PFSK-1 (cell line): ENCODE results near the genes WDR27 and FAM120B.

GRCh38 chr6:169627787-169628441 lies 73.9 kb downstream of the WDR27 start:
- RRBS, result no CpG with 5 or more reads among the region's 11 CpGs

- RRBS, result no CpG with 5 or more reads among the region's 8 CpGs
These were observed 12.7 kb downstream of the WDR27 start for GRCh38 chr6:169688984-169689677.

GRCh38 chr6:169701856-169702093 lies at the start of gene WDR27:
TSS of gene WDR27 (minus strand) at chr6:169702029.
- RRBS, result no CpG with 5 or more reads among the region's 27 CpGs

DNA sequence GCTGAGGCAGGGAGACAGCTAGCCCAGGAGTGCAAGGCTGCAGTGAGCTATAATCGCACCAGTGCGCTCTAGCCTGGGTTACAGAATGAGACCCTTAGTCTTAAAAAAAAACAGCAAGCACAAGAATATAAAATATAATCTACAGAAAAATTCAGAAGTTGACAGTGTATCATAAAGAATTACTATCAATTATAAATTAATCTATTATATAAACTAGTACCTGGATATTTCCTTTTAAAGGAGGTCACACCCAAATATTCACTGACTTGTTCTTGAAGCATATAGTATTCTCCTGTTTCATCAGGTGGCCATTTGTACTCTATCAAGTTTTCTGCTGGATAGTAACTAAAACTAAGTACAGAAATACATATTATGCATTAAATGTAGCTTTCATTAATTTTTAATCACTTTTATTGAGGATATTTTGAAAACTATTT lies 5.7 kb downstream of the PHF10 start:
- RRBS, result no CpG with 5 or more reads among the region's 2 CpGs

- RRBS, result no CpG with 5 or more reads among the region's 18 CpGs
These were observed 1.5 kb downstream of the PHF10 start for GRCh38 chr6:169722801-169723233.

- RRBS, result no CpG with 5 or more reads among the region's 12 CpGs
These were observed 153.6 kb downstream of the ERMARD start for GRCh38 chr6:169905056-169905412.

DNA sequence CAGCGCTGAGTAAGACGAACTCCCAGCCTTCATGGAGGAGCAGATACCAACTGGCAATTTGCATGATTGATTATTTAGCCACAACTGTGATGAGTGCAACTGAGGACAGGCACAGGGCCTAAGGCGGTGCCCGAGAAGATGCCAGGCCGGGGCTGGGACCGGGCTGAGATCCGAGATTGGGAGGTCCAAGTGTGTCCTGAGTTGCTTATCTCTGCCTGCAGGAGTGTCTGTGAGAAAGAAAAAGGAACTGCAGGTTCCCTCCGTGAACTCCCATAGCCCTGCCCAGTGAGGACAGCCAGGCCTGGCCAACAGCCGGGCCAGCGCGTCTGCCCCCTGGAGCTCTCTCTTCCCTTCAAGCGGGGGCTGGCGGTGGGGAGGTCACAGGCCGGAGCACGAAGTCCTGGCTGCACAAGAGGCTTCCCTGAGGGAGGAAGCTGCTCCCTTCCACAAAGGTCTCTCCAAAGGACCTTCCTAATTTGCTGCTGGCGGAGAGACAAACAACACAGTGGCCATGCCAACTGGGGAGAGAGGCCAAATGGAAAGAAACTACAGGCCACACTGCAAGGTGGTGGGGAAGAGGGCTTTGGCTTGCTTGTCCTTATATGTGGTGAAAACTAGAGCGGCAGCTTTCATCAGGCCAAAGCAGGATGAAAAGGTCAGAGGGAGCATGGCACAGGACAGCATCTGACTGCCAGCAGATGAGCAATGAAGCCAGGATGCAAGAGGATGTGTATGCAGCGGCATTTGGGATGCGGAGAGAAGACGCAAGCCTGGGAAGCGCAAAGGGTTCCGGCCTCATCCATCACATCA lies 259.8 kb downstream of the ERMARD start:
- RRBS, result no CpG with 5 or more reads among the region's 22 CpGs

GRCh38 chr6:170046054-170046568 lies 244.8 kb downstream of the DLL1 start:
- RRBS, result no CpG with 5 or more reads among the region's 23 CpGs

DNA sequence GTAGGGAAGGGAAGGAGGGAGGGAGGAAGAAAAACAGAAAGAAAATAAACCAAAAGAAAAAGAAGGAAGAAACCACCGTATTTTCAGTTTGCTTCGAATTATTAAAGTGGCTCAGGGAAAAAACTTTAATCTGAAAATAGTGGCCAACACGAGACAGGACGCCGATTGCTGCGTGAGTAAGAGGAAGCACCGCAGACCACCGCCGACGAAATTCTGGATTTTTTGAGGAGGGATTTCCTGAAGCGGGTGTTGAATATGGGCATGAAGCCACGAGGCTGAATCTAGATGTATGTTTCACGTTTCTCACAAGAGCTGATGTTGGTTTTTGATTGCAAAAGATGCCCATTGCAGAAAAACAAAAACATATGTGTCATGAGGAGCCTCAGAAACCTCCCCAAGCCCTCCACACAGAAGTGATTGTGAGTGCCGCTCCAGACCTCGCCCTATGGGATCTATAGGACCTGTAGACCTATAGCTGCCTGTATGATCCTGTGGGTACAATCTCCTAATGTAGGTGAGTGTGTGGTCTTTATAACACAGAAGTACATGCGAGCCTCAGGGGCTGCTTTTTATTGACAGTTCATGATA lies 244.1 kb downstream of the DLL1 start:
- RRBS, result no CpG with 5 or more reads among the region's 16 CpGs

- RRBS, result 43% methylated on average over 8 of the region's 35 CpGs
These were observed 210.0 kb downstream of the DLL1 start for GRCh38 chr6:170080716-170081512.

DNA sequence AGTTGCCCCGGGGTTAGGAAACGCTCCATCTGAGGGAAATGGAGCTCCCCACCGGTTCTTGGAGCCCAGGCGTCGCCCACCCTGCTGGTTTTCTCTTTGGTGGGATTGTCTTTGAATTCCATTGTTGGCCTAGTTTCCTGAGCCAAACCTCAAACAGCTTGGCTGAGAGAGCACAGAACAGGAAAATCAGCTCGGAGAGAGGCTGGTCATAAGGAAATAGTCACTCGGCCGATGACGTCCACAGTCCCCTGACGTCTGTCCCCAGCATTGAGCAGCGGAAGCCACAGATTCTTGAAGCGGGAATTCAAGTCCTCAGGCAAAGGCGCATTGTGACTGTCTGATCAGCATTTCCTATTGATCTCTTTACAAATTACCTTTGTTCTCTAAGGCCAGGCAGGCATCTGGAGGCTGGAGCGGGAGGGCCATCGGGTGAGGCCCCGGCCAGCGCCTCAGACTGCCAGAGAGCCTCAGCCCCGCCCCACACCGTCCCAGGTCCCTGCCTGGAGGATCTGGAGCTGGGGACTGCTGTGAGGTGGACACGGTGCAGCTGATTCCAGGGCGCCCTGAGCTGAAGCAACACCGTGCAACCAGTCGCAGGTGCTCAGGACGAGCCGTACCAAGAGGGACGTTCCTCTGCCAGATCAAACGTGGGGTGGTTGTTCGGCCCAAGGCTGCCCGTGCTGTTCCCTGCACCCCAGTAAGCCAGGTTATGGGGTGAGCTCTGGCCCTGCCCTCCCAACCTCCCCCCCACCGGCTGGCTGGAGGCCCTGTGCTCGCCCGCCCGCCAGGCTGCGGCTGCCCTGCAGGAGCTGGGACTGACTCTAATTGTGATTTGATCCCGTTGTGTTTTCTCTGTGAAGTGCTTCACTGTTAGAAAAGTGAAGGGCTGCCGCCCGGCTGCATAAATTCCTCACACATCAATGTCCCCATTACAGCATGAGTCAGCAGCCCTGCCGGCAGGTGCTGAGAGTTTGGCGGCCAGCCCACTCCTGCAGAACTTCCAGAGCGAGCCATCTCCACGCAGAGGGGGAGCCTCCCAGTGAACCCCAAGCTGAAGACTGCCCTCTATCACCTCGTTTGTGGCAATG lies 138.3 kb downstream of the DLL1 start:
- RRBS, result 15% methylated on average over 3 of the region's 42 CpGs

DNA sequence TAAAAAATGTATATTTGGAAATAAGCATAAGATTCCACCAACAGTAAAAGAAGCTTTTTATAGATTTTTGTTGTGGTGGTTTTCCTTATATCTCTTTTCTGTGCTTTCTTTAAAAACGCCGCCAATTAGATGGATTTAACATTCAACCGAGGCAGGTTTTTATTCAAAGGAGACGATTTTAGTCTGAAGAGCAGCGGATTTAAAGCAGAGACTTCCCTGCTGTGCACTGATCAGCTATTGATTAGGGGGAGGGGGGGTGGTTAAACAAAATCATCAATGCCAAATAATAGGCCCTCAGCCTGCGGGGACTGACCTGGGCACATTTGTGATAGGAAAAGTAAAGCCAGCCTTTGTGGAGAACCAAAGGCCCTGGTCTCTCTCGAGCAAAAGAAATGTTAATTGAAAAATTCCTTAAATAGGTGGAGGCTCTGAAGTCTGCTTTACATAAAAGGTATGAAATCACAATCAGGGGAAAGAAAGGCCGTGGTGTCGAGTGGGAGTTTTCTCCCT lies 55.8 kb downstream of the DLL1 start:
- RRBS, result no CpG with 5 or more reads among the region's 9 CpGs

DNA sequence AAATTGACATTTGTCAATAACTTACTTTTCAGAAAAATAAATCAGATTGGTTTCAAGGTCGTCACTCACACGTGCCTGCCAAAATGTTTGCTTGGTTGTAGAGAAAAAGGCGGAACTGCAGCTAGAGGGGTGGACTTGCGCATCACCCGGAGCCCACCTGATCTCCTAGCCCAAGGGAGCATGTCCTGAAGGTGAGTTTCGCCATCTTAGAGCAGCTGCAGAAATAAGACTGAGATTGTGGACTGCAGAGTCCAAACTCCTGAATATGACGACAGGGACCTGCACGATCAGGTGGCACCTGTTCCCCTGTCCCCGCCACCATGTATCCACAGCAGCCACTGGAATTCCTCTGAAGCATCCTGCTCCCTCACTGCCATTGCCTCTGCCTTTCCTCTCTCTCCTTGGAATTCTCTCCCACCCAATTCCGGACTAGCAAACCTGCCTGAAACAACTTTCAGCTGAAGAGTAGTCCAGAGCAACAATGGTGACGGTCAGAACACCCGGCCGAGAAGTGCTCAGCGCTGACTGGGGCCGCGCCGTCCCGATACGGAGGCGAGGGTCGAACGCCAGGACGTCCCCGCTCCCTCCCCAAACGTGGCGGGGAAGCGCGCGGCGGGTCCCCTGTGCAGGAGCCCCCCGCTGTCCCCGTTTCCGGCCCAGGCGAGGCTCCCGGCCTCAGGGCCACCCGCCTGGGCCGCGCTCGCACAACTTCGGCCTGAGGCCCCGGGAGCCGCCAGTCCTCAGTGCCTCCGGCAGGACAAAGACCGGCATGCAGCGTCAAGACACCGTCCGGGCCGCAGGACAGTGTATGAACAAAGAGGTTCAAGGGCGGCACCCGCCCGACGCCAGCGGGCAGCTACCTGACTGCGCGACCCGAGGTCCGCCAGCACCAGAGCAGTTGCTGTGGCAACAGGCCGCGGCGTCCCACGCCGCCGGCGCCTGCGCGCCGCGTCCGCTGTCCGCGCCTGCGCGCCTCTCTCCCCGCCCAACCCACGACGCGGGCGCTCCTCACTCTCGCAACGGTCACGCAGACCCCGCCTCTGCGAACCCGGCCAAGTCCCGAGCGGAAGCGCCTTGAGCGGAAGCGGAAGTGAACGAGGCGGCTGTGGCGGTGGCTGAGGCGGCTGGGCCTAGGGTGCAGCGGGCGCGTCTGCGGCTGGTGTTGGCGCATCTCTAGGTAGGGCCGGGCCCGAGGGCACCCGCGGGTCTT lies at the start of gene FAM120B:
Gene FAM120B (plus strand): TSS at position 1,093 of the 1,210 bp plus-strand sequence.
- RRBS, result 2% methylated on average over 25 of the region's 102 CpGs

DNA sequence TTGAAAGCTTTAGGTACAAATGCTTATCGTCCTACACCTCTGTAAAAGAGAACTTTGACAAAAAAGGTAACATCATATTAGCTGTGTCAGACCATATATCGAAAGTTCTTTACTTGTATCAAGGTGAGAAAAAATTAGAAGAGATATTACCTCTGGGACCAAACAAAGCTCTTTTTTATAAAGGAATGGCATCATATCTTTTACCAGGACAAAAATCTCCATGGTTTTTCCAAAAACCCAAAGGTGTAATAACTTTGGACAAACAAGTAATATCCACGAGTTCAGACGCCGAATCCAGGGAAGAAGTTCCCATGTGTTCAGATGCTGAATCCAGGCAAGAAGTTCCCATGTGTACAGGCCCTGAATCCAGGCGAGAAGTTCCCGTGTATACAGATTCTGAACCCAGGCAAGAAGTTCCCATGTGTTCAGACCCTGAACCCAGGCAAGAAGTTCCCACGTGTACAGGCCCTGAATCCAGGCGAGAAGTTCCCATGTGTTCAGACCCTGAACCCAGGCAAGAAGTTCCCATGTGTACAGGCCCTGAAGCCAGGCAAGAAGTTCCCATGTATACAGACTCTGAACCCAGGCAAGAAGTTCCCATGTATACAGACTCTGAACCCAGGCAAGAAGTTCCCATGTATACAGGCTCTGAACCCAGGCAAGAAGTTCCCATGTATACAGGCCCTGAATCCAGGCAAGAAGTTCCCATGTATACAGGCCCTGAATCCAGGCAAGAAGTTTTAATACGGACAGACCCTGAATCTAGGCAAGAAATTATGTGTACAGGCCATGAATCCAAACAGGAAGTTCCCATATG lies 11.8 kb downstream of the FAM120B start:
- RRBS, result no CpG with 5 or more reads among the region's 10 CpGs

DNA sequence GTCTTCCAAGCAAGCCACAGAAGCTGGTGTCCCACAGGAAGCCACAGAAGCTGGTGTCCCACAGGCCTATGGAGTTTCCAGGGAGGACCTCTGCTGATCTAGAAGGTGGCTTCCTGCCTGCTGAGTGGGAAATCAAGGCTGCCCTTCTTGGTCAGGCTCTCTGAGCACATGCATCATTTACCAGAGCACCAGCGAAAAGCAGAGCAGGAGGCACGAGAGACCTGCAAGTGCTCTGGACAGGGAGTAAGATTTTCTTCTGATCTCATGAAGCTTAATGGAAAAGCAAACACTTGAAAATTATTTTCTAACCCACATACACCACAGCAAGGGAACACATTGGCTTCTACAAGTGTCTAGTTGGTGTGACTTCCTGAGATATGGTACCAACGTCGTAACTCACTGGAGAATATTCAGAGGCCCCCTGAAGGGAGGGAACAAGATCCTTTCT lies 48.8 kb downstream of the PSMB1 start:
- RRBS, result no CpG with 5 or more reads among the region's 4 CpGs

GRCh38 chr6:170553637-170554011 lies 517 bp upstream of the PSMB1 start:
- RRBS, result no CpG with 5 or more reads among the region's 8 CpGs